Neural progenitor cell (in vitro differentiated cells): ENCODE measurements around a stretch of chr20.

GRCh38 chr20:25461258-25461678, 53.8 kb downstream of the GINS1 start:
- RAMPAGE, long total RNA, result no peak

DNA sequence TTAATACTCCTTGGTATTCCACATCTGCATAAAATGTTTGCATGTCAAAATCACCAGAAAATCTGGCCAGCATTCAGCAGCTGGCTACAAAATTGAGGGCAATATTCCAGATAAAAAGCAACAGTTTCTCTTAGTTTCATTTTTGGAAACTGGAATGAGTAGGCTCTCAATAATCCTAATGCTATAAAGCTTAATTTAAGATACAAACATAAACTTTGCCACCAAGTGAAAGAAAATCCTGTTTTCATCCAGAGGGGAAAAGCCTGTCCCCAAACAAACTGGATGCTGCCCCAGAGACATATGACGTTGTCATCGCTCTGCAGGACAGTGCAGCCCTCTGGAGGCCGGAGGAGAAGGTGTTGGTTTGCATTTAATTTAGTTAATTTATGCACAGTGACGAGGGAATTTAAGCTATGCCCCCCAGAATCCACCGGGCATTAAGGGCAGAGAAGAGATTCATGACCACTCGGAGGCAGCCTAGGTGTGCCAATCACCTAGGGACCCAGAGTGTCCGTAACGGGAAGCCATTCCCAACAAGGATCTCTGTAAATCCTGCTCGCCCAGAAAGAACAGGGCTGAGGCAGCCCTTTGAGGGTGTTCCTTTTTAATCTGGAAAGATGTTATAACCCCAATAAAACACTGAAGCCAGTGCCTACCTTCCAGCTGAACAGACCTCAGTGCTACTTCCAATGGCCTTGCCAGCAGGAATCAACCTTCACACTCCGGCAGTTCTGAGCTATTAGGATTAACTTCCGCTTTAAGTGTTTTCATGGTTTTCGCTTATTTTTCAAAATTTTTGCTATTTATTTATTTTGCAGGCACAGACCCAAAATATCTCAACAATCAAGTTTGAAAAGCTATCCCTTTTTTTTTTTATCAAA, 45.0 kb downstream of the NINL start:
- RAMPAGE, long total RNA, result no peak

GRCh38 chr20:29298263-29299102, 1959.0 kb upstream of the DEFB115 start:
- RAMPAGE, long total RNA, result no peak

GRCh38 chr20:29883951-29884933, 1373.2 kb upstream of the DEFB115 start:
- RAMPAGE, long total RNA, result no peak

DNA sequence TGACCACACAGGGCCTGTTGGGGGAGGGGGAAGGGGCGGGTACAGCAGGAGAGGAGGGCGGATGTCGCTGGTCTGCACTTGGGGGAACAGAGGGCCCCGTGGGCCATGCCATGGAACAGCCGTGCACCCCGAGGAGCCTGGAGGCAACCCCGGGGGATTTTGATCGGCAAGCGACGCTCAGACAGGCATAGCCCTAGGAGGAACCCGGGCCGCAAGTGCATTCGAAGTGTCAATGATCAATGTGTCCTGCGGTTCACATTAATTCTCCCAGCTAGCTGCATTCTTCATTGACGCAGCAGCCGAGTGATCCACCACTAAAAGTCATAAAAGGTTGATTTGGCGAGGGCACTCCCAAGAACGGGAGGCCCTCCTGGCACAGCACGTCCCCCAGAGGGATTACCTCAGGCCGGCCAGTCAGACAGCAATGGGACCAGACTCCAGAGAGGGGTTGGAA, 772.7 kb upstream of the DEFB115 start:
- RAMPAGE, long total RNA, result no peak

- RAMPAGE, long total RNA, result no peak
These were observed 757.4 kb upstream of the DEFB115 start for GRCh38 chr20:30500034-30500510.

DNA sequence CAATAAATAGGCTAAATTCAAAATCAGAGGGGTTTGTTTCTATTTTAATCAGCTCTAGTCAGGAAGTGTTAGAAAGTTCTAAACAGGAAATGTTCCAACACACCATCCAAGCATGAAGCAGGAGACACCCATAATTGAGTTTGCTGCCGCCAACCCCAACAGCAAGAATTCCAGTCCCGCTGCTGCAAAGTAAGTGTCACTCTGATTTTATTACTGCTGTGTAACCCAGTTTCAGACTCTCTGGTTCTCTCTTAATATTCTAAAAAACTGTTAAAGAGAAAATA, 431.8 kb upstream of the DEFB115 start:
- RAMPAGE, long total RNA, result no peak

- RAMPAGE, long total RNA, result no peak
These were observed 4.5 kb downstream of the MCTS2 start for GRCh38 chr20:31551445-31552410.

- RAMPAGE, long total RNA, result no peak
These were observed 23.9 kb downstream of the MCTS2 start for GRCh38 chr20:31570833-31571718.

DNA sequence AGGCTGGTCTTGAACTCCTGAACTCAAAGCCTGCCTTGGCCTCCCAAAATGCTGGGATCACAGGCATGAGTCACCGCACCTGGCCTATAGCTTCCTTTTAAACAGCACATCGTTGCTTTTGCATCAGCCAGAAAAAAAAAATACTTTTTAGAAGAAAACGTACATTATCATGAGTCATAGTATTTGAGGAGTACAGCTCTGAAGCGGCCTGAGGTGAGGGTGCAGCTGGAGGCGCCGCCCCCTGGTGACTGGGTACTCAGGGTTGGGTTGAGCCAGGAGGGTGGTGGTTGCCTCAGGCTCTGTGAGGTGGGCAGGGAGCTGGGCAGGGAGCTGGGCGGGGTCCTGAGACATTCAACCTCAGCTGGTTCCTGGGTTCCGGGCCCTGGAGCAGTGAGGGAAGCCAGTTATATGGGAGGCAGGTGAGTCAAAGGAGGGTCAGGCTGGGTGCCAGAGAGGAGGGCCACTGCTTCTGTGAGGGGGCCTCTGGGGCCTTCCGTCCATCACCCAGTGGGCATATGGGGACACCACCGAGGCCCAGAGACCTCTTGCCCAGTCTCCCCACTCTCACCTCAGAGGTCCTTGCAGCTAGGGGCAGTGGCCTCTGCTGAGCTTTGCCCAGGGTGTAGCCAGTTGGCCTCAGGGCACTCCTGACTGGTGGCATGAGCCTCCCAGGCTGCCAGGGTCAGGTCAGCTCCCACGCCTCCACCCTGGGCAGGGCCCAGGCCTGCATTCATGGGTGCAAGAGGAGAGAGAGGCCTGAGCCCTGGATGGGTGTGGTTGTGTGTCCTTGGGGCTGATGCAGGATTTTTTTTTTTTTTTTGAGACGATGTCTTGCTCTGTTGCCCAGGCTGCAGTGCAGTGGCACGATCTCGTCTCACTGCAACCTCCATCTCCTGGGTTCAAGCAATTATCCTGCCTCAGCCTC, 11.6 kb upstream of the ID1 start:
- RAMPAGE, long total RNA, result no peak

GRCh38 chr20:31667878-31668361, 30.2 kb downstream of the COX4I2 start:
- RAMPAGE, long total RNA, result no peak

DNA sequence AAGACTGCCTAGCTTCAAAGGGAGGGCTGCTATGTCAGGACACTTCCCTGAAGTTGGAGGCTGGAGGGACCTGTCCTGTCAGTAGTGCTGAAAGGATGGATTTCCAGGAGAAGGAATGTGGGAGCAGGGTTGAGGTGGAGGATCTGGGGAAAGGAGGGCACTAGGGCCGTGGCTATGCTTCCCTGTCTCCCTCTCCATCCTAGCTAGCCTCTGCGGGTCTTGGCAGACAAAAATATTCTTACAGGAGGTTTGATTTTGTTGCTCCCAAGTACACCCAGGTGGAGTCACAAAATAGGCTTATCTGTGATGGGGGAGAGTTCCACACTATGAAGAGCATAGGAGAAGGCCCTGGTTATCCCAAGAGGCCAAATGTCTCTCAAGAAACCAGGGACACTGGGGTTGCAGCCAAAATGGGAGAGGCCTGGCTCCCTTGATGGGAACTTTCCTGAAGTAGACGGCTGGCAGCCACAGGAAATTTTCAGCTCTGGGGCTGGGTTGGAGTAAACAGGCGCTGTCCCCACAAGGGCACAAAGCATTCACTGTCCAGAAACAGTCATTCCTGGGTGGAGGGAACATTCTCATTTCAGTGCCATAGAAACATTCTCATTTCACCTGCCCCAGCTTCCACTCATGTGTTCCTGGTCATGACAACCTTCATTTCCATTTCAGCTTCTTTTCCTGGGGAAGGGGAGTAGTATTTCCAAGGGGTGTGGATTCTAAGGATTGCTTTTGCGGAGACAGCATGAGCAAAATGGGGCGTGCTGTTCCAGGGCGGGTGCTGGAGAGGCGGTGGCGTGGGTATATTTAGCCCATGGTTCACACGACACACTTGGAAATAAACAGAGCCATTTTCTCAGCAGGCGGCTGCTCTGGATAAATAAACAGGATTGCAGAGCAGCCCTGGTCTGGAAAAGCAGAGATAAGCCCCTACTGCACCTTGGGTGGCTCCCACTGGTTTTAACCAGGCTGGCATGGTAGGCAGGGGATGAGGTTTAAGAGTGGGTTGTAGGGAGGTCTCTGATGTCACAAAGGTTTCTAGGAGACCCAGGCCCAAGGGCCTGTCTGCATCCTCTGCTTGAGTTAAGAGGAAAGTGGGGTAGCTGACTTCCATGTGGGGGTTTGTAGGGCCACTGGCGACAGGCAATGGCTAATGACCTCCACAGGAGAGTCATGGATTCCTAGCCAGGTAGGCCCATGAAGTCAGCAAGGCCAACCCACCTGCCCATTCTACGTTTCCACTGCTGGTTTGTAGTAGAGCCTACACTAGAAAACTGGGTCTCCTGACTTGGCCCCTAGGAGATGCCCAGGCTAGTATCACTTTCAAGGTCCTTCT, 32.8 kb downstream of the COX4I2 start:
- RAMPAGE, long total RNA, result no peak

GRCh38 chr20:31675629-31676352, 38.1 kb downstream of the COX4I2 start:
- RAMPAGE, long total RNA, result no peak

DNA sequence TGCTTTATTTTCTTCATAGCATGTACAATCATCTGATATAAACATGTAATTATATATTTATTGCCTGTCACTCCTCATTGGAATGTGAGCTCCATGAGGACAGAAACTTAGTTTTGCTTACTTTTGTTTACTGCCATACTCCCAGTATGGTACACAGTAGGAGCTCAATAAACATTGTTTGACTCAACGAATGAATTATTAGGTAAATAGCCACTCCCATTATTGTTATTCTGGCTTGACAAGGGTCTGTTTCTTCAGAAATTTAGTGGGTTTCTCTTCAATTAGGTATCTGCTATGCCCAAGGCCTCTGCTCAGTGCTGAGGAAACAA, 6.4 kb downstream of the BCL2L1 start:
- RAMPAGE, long total RNA, result no peak

- RAMPAGE, long total RNA, result no peak
These were observed 1.2 kb downstream of the BCL2L1 start for GRCh38 chr20:31721254-31722068.

DNA sequence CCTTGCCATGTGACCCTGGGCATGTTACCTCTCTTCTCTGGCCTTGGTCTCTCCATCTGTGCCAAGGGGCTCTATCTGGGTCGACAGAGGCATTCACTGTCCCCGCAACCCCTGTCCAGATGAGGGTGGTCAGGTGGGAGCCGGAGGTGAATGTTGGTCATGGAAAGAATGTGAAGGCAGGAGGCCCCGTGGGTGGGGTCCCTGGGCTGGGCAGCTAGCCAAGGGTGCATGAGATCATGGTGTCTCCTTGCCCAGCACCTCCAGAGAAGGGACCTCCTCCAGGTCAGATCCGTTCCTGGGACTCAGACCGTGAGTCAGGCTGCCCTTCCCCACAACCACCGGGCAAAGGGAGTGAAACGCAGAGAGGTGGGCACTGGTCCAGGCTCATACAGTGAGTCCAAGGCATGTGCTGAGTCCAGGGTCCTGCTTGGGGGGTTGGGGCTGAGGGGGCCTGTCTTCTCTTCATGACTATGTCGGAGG, 3.5 kb downstream of the FOXS1 start:
- RAMPAGE, long total RNA, result no peak

DNA sequence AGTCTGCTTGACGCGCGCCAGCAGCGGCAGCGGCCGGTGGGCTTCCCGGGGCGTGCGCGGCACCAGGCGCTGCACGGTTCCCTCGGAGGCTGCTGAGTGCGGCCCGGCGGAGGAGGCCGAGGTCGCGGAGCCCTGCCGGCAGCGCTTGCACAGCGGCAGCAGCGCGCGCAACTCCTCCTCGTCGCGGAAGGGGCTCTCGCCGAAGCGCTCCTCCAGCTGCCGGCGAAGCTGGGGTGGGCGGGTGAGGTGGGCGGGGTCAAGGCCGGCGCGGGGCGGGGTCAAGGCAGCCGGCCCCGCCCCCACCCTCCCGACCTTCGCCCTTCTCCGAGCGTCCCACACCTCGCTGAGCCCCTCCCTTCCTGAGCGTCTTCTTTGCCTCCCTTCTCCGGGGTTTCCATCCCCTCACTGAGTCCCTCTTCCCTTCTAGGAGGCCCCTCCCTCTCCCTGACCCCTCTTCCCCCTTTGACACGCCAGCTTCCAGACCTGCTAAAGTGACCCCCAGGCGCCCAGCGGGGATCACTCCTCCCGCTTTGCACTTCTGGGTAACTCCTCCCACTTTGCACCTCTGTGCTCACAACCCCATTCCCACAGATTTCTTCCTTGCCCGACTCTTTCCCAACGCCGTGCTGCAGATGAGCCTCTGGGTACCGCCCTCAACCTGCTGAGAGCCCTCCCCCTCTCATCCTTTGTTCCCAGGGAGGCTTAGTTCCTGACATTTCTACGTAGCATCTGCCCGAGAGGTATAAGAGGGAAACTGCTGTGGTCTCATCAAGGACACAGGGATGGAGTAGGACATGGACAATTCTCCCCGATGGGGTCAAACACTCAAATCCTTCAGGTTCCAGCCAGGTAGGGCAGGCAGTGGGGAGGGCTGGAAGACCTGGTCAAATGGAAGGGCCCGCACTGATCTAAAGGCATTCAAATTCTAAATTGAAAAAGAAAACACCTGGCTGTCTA, 8.6 kb downstream of the DUSP15 start:
- RAMPAGE, long total RNA, result no peak

- RAMPAGE, long total RNA, result no peak
These were observed 5.1 kb downstream of the HCK start for GRCh38 chr20:32057038-32057609.

- RAMPAGE, long total RNA, result no peak
These were observed 39.1 kb downstream of the PLAGL2 start for GRCh38 chr20:32168400-32168876.

DNA sequence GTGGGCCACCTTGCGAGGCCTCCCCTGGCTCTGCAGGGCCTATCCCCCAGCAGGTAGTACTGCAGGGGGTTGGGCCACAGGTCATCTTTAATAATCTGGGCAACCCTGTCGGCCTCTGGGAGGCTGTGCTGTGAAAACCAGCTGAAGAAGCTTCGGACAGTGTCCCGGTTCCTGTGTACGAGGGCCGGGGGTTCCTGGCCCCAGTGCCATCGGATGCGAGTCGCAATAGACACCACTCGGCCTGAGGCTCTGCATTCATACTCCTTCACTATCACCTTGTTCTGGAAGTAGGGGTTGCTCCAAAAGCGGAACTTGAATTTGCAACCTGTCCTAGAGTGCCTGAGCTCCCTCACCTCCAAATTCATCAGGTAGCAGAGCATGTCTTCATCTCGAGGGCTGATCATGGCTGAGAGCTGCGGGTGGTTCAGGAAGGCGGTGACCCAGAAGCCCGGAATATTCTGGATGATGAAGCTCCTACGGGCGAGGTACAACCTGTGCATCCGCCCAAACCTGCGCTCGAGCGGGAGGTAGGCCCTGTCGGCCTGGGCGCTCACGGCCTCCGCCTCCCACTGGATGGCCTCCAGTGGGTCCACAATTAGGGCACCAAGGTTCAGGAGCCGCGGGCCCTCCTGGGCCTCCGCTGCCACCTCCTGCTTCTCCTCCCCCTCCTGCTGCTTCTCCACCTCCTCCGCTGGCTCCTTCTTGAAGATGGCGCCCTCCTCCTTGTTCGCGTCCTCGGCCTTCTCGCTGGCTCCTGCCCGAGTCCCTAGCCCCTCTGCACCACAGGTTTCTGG, 18.1 kb downstream of the PLAGL2 start:
- RAMPAGE, long total RNA, result no peak